Glomerular endothelial cell (primary cell): Measurements from ENCODE around the genes MEGF6 and TP73.

DNA sequence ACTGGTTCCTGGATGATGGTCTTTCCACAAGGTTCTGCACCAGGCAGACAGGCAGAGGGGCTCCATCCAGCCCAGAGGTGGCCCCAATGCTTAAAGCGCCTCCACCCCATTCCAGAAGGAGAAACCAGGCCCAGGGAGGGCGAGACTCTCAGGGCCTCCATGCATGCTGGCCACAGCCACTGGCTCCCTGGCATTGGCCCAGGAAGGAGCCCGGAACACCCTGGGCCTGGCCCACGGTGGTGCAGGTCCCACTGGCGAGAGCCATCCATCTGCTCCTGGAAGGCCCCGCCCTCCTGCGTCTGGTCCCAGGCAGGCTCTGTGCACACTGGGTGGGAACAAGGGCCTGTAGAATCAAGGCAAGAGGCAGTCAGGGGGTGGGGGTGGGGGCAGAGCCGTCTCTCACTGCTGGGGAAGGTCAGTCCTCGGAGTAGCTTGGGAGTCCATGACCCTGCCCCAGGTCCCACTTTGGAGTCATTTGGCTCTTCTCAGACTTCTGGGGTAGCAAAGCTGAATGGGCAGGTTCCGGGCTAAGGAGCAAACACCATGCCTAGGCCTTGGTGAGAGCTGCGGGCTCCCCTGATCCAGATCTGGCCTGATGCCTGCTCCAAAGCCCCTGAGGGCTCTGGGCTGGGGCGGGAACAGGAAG, 107.2 kb upstream of the ARHGEF16 start:
- RAMPAGE, long total RNA = no peak

- RAMPAGE, long total RNA = no peak
Observed at GRCh38 chr1:3355701-3356748, 98.4 kb upstream of the ARHGEF16 start.

GRCh38 chr1:3611134-3612056, at the start of gene MEGF6:
TSS of gene MEGF6 (minus strand) at chr1:3611508.
- RAMPAGE, long total RNA = no peak

- RAMPAGE, long total RNA = no peak
Observed at GRCh38 chr1:3652002-3653272, at the start of gene TP73. TSS of gene TP73 (plus strand) at chr1:3652516.

DNA sequence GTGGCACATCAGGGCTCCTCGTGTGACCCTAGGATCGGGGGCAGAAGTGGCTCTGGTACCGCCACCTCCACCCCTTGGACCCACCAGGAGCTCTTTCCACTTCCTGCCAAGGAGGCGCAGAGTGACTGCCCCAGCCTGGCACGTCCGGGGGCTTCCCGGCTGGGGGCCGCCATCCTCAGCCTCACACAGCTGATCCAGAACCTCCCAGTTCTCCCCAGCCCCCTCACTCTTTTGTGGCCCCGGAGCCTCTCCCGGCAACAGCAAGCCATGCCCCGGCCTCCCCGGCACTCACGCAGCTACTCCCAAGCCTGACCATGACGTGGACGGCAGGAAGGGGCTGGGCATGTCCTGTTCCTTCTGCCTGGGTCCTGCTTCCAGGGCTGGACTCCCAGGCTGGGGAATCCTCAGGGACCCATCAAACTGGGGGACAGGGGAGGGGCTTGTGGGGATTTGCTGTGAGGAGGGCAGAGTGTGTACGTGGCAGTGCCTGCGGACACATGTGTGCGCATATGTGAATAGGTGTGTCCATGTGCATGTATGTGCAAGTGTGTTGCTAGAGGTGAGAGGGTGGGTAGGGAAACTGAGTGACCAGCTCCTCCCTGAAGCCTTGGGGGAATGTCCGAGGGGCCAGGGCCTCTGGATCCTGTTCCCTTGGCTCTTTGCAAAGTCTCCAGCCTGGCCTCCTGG, 17.2 kb downstream of the TP73 start:
- RAMPAGE, long total RNA = no peak

DNA sequence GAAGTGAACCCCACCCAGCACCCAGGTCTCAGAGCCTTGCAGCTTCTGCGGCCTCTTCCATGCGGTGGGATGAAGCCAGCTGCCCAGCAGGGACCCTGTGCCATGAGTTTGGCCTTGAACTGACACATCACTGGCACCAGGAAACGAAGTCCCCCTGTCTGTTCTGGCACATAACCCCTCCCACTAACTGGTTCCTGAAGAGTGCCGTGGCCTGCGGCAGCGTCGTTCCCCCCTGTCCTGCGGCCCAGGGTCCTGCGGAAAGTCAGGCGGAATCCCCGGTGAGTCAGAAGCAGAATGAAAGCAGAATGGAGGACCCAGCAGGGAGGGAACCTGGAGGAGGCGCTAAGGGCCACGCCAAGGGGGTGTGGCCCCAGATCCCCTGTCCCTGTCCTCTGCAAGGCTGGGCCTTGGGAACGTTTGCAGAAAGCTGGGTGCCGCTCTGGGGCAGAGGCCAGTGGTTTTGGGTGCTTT, 36.0 kb downstream of the TP73 start:
- RAMPAGE, long total RNA = no peak

- RAMPAGE, long total RNA = no peak
Observed at GRCh38 chr1:3776878-3777661, 4.5 kb downstream of the SMIM1 start.

GRCh38 chr1:3811210-3811815, 15.0 kb upstream of the LRRC47 start:
- RAMPAGE, long total RNA = no peak

DNA sequence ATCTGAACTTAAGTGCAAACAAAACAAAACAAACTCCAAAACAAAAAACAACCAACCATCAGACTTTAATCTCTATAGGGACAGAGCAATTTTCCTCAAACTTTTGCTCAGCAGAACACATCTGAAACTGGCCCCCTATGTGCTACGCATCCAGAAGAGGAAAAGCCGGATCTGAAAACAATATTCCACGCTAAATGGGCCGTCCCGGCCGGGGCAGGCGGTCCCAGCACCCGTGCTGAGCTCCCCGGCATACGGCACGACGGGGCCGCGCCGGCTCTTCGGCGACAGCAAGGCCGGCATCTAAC, 623 bp downstream of the CEP104 start:
- RAMPAGE, long total RNA = no peak

GRCh38 chr1:4166051-4166352, 265.9 kb upstream of the C1orf174 start:
- RAMPAGE, long total RNA = no peak

- RAMPAGE, long total RNA = no peak
Observed at GRCh38 chr1:4977309-4978186, 323.1 kb downstream of the AJAP1 start.

DNA sequence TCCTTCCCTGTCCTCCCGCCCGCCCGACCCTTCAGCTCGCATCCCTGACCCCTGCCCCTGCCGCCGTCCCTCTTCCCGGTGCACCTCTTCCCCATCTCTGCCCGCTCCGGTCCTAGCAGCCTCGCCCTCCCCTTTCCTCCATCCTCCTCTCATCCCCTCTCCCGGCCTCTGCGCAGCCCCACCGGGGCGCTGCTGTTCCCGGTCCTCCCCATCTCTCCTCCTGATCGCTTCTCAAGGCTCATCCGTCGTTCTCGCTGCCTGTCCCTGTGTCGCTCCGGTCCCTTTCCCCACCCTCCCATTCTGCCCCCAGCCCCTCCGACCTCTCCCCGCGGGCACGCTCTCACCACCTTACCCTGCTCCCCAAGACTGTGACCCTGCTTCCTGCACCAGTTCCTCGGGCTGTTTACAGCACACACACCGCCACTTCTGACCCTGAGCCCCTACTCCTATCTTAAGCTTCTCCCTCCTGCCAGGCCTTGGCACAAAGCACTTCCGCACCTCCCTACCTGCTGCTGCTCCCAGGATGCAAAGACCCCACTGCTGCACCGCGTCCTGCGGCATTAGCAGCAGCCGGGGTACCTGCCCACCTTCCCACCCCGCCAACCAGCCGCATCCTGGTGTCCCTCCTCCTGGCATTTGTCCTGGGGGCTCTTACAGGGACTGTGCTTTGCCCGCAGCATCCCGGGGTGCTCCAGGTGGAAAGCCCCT, 939 bp upstream of the NPHP4 start:
- RAMPAGE, long total RNA = no peak

DNA sequence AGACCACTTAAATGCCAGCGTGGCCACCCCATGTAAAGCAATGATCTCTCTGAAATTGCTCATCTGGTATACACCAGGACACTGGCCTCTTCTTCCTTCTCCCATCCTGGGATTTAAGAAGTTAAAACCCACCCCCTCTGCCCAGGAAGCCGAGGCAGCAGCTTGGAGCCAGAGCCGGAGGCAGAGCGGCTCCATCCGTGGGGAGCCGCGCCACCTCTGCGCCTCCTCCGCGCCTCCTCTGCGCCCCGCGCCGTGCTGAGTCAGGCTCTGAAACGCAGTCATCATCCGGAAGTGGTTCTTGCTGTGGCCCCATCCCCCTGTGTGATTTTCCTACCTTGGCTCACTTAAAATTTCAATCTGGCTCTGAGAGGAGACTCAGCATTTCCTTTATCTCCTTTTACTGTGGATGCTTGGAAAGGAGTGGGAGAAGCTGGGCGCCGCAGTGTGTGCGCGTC, 15.1 kb upstream of the NPHP4 start:
- RAMPAGE, long total RNA = no peak

- RAMPAGE, long total RNA = no peak
Observed at GRCh38 chr1:6025124-6025834, 20.4 kb upstream of the KCNAB2 start.

GRCh38 chr1:6245337-6246689, 1.8 kb downstream of the HES3 start:
- RAMPAGE, long total RNA = no peak

DNA sequence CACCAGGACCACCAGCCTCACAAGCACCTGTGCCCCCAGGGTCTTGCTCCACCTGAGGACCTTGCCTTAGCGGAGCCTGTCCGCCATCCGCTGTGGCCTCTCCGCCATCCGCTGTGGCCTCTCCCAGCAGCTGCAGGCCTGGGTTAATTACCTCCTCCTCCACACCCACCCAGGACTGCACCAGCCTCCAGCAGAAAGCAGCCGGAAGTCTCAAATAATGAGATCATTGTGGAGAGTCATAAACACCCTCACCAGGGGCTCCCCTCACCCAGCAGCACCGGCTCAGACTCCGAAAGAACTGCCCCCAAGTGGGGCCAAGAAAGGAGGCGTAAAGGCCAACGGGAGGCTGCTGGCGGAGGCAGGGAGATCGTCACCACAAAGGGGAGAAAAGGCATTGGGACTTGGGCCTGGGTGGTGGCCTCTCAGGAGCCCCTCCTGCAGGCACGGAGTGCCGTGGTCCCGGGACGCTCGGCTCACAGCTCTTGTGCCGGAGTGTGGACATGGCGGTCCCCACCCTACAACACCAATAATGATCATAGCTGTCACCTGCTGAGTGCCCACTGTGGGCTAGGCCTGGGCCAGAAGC, 10.7 kb upstream of the GPR153 start:
- RAMPAGE, long total RNA = no peak

DNA sequence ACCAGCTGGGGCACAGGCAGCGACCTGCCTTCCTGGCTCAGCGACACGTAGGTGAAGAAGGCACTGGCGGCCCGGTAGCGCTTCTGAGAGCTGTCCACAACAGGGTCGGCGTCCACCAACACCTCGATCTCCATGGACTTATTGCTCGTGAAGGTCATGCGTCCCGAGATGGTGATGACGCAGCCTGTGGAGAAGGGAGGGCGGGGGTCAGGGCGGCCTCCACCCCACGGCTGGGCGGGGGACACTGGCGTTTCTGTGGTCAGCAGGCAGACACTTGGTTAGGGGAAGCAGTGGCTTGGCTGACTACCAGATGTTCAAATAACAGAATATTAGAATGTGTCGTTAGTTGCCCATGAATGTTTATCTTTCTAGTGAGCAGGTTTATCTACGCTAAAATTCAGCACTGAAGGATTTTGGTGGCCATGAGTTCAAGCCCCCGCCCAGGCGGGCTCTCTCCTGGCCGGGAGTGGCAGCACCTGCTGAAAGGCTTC, 20.2 kb upstream of the GPR153 start:
- RAMPAGE, long total RNA = no peak

- RAMPAGE, long total RNA = no peak
Observed at GRCh38 chr1:6281619-6282167, 20.8 kb upstream of the GPR153 start.

- RAMPAGE, long total RNA = no peak
Observed at GRCh38 chr1:6294489-6295175, 33.7 kb upstream of the GPR153 start.

DNA sequence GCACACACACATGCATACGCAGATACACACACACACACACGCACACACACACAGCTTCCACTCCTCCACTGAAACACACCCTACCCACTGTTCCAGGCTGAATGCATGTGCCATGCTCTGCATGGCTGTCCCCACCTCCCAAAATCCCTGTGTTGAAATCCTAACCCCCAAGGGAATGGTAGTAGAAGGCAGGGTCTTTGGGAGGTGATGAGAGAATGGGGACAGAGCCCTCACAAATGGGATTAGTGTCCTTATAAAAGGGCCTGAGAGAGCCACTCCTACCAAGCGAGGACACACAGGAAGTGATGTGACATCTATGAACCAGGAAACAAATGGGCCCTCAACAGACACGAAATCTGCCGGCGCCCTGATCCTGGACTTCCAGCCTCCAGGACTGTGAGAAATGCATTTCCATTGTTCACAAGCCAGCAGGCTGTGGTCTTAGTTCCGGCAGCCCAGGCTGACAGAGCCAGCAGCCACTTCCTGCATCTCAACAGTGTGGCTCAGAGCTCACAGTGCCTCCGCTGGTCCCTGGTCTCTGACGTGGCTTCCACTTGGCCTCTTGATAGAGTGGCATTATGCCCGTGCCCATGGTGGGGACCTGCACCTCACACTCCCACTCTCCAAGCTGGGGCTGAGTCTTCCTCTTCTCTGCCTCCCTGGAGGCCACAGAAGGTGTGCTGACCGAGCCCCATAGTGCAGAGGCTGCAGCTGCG, 45.1 kb downstream of the ACOT7 start:
- RAMPAGE, long total RNA = no peak